ENCODE measurements around a stretch of chr12.

DNA sequence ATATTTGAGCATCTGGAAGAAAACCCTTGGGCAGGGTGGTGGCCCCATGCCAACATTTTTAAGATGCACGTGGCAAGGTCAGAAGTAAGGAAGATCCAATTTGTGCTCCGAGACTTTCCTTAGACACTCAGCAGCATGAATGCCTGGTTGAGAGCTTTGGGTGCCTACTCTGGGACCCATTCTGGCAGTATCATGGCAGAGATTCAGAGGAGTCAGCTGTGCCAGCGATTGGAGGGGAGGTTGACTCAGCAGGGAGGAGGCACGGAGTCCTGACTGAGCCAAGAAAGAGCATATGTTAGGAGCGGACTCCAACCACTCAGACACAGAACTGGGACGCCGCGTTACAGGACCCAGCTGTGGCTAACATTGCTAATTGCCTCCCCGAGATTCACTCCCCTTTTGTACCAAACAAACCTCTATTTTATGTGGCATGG, 15.0 kb upstream of the CLIP1 start:
- RRBS, result no CpG with 5 or more reads among the region's 9 CpGs

DNA sequence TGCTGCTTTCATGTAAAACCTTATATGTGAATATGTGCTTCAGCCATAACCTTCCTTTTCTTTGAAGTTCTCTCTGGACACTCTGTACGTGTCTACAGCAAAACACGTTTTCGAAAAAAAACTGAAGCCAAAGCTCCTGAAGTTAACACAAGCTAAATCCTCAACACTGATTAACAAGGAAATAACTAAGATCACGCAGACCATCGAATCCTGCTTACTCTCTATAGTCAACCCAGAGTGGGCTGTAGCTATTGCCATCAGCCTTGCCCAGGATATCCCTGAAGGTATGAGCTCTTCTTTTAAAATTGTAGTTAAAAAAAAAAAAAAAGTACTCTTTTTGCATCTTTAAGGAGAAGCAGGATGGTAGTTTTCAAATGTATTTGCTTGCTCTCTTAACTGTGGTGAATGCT, 75.9 kb downstream of the KNTC1 start:
- RRBS, result no CpG with 5 or more reads among the region's 5 CpGs

- RRBS, result no CpG with 5 or more reads among the region's 7 CpGs
Observed at GRCh38 chr12:122727750-122728521, 2.7 kb downstream of the HCAR1 start.

DNA sequence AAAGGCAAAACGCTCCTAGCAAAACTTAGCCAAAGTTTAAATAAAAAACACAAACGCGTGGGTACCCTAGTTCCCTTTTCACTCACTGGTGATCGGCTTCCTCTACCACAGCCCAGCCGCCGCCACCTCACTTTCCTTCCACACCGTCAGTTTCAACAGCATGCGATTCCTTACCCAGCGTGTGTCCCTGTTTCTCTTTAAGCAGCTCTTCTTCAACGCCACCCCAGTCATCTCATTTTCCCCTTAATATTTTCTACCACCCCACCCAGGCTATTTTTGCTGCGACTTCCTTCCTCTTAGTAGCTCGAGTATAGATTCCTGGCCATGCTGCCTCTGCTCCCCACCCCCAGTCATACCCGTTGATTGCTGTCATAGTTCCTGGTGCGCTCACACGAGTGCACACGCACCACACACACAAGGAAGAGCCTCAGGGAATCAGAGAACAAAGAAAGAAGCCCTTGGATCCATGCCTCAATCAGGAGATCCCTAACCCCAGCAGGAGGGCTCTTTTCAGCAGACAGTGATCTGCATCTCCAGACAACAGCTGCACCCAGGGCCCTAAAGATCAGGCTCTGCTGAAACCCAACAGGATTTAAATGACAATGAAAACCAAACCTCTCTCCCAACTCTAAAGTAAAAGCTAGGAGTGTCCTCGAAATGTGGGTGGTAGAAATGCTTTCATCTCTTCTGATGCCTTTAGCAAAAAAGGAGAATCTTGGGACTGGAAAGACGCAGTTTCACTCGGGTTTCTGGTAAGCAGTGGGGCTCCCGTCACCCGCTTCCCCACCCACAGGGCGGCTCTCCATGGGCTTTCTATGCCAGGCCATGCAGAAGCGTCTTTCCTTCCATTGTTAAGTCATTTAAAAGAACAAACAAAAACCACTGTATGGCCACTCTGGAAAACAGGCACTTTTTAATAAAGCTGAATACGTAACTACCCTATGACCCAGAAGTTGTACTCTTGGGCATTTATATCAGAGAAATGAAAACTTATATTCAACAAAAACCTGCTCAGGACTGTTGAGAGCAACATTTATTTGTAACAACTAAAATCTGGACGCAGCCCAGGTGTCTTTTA, 23.8 kb downstream of the VPS37B start:
- RRBS, result no CpG with 5 or more reads among the region's 25 CpGs

GRCh38 chr12:122883754-122884398, 12.0 kb downstream of the VPS37B start:
- RRBS, result no CpG with 5 or more reads among the region's 7 CpGs

DNA sequence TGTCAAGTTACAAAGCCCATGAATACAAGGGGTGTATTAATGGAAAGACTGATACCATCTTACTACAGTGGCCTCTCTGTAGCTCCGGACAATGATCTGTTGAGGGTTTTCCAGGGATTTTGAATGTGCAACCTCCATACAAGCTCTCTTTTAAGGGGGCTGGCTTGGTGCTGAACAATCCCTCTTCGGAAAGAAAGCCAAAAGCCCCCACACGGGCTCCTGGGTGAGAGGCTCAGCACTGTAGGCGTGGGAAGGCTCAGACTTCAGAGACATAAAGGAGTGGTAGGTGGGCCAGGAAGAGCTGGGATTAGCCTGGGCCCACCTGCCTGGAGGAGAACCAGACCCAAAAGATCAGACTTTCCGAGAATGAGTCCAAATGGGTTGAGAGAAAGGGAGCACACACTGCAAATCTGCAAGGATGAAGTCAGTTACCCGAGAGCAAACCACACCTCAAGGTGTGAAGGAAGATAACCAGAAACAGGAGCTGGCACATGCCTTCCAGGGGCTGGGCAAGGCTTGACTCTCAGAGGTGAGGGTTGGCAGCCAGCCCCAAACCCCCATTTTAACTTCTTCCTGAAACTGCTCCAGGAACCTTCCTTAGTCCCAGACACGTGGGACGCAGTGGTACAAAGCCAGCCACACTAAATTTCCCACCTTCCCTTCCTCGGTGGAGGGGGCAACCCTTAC, 1.5 kb downstream of the VPS37B start:
- RRBS, result no CpG with 5 or more reads among the region's 9 CpGs

GRCh38 chr12:122946588-122948076, 19.1 kb downstream of the ABCB9 start:
- RRBS, result 97% methylated on average over 3 of the region's 31 CpGs

- RRBS, result no CpG with 5 or more reads among the region's 5 CpGs
Observed at GRCh38 chr12:123071860-123072252, 79.0 kb downstream of the PITPNM2 start.

DNA sequence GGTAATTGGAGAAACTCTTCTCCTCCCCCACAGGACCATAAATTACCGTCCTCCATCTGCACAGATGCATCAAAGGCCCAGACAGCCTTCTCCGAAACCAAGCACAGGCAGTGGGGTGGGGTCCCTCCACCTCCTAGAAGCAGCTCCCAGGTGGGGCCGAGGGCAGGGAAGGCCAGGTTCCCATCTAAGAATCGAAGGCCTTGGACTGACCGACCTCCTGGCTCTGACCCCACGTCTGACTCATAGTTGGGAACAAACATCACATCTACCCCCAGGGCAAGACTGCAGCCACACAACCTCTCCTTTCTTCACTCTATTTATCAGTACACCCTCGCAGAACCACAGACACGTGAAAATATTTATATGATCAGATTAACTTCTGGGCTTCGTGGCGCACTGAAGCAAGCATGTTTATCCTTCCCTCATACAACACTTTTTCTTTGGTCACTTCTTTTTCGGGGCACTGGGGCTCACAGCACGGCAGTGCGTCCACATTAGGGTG, 56.2 kb downstream of the PITPNM2 start:
- RRBS, result no CpG with 5 or more reads among the region's 13 CpGs

DNA sequence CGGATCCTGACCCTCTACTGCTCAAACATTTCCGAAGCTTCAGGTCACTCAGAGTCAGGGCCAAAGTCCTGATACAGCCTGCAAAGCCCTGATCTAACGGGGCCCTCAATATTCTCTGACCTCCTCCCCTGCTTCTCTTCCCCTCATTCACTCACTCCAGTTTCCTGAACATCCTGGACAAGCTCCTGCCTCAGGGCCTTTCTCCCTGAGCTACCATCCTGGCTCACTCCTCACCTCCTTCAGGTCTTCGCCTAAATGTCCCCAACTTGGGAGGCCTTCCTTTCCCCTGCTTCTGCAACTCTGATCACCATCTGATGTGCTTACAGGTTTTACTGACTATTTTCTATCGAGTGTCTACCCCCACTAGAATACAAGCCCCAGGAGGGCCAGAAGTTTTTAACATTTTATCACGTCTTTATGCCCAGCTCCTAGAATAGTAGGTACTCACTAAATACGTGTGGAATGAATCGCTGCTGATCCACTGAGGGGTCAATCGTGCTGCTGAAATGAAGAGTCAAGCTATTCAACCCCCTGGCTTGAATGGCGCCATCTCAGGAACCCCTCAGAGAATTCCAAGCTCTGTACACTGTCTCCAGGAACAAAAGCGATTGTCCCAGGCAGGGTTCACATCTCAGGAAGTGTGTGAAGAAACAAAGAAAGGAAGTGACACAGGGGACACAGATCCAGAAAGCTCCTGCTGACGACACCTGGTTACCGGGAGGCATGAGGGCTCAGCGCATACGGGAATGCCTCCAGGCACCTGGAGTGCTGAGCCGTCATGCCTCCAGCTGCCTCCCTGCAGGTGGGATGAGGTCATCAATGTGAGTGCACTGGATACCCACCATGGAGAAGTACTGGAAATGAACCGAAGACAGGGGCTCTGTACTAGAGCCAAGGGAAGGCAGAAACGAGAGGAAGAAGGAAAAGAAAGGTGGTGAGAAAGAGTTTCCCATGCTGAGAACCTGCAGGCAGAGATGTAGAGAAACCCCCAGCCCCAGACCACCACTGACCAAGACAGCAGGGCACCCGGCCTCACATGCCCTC, 45.7 kb downstream of the PITPNM2 start:
- RRBS, result no CpG with 5 or more reads among the region's 19 CpGs

GRCh38 chr12:123479252-123479959, 21.5 kb downstream of the SNRNP35 start:
- RRBS, result no CpG with 5 or more reads among the region's 16 CpGs

DNA sequence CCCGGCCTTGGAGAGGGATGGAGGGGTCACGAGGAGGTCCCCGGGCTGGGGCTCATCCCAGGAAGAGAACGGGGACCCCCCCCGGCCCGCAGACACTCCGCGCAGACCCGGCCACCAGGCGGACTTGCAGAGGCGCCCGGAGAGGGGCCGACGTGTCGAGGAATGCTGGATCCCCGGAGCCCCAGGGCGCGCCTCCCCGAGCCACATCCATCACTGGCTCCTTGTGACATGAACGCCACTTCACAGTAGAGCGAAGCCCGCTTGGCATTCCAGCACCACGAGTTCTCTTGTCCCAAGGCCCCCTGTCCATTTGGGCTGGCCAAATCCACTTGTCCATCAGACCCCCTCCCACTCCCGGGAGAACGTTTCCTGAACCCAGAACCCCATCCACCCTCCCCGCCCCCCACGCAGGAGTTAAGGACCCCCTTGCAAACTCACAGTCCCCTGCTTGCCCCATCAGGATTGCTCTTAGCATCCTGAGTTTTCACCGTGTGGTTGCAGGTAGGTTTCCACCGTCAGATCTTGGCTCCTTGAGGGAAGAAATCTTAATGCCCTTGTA, 809 bp upstream of the RILPL1 start:
- RRBS, result 7% methylated on average over 8 of the region's 29 CpGs

GRCh38 chr12:123583160-123583827, 1.1 kb upstream of the TMED2 start:
- RRBS, result no CpG with 5 or more reads among the region's 23 CpGs

- RRBS, result no CpG with 5 or more reads among the region's 18 CpGs
Observed at GRCh38 chr12:123949364-123950056, 23.1 kb downstream of the CCDC92 start.

GRCh38 chr12:123973450-123973523, 272 bp downstream of the ZNF664 start:
- RRBS, result 5% methylated on average over 4 of the region's 4 CpGs

GRCh38 chr12:124008353-124008725, 35.3 kb downstream of the ZNF664 start:
- RRBS, result no CpG with 5 or more reads among the region's 3 CpGs

DNA sequence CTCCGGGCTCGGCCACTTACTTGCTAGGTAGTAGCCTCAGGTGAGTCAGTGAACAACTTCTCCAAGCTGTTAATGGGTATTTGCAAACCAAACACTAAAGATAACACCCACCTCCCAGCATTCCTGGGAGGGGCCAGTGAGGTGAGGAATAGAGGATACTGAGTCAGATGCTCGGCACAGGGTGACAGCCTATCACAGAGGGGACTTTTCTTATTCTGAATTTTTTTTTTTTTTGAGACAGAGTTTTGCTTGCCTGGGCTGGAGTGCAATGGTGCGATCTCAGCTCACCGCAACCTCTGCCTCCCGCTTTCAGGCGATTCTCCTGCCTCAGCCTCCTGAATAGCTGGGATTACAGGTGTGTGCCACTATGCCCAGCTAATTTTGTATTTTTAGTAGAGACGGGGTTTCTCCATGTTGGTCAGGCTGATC, 151.0 kb upstream of the RFLNA start:
- RRBS, result no CpG with 5 or more reads among the region's 8 CpGs

GRCh38 chr12:124238675-124239420, 56.0 kb upstream of the RFLNA start:
- RRBS, result no CpG with 5 or more reads among the region's 9 CpGs

DNA sequence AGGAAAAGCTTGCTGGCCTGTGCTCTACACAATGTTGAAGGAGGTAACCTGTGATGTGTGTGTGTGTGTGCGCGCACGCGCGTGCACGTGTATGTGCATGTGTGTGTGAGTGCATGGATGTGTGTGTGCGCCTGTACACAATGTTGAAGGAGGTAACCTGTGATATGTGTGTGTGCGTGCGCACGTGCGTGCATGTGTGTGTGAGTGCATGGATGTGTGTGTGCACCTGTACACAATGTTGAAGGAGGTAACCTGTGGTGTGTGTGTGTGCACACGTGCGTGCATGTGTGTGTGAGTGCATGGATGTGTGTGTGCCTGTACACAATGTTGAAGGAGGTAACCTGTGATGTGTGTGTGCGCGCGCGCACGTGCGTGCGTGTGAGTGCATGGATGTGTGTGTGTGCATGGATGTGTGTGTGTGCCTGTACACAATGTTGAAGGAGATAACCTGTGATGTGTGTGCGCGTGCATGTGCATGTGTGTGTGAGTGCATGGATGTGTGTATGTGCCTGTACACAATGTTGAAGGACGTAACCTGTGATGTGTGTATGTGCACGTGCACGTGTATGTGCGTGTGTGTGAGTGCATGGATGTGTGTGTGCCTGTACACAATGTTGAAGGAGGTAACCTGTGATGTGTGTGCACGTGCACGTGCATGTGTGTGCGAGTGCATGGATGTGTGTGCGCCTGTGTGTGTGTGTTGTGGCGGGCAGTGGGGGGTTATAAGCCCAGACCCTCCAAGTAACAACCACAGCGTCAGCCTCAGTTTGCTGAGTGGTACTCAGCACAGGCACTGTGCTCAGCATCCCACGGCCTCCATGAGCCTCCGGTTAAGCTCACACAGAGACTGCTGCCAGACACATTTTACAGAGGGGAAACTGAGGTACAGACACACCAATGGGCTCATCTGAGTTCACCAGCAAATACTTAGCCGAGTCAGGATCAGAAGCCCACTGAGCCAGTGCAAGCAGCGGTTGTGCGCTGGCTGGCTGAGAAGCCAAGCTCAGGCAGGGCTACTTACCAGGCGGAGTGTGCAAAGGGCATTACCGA, 63.2 kb downstream of the RFLNA start:
- RRBS, result no CpG with 5 or more reads among the region's 39 CpGs

DNA sequence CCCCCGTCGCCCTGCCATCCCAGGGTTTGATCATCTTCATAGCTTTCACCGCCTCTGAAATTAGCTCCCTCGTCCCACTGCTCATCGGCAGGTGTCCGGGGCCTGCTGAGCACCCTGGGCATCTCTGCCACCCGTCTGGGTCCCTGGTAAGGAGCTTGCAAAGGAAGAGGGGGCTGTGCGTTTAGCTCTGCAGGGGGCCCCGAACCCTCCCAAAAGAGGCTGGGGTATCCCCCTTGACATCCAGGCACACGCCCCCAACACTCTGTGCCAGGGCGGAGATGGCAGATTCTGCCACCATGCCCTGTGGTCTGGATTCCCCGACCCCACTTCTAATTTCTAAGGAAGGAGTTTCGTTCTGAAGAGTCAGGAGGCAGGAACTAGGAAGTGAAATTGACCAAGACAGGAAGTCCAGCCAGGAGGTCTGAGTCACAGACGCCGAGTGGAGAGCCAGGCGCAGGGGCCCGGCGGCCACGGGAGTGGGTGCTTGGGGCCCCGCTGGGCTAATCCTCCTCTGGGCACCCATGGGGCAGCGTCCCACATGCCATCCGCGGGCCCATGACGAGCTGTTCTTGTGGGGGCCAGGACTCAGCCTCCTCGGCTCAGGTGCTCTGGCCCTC, 95.7 kb downstream of the RFLNA start:
- RRBS, result no CpG with 5 or more reads among the region's 25 CpGs

Measured in OVCAR3 (cell line).